Glomerular endothelial cell (primary cell): ENCODE measurements around the genes RBM24, NHLRC1, E2F3 and NRSN1.

- RAMPAGE, long total RNA, result no peak
Measured at GRCh38 chr6:16986134-16986490, 115.7 kb upstream of the STMND1 start.

GRCh38 chr6:17281226-17281793 lies at the start of gene RBM24:
Gene RBM24 (plus strand): TSS chr6:17281361.
- RAMPAGE, long total RNA, result no peak

DNA sequence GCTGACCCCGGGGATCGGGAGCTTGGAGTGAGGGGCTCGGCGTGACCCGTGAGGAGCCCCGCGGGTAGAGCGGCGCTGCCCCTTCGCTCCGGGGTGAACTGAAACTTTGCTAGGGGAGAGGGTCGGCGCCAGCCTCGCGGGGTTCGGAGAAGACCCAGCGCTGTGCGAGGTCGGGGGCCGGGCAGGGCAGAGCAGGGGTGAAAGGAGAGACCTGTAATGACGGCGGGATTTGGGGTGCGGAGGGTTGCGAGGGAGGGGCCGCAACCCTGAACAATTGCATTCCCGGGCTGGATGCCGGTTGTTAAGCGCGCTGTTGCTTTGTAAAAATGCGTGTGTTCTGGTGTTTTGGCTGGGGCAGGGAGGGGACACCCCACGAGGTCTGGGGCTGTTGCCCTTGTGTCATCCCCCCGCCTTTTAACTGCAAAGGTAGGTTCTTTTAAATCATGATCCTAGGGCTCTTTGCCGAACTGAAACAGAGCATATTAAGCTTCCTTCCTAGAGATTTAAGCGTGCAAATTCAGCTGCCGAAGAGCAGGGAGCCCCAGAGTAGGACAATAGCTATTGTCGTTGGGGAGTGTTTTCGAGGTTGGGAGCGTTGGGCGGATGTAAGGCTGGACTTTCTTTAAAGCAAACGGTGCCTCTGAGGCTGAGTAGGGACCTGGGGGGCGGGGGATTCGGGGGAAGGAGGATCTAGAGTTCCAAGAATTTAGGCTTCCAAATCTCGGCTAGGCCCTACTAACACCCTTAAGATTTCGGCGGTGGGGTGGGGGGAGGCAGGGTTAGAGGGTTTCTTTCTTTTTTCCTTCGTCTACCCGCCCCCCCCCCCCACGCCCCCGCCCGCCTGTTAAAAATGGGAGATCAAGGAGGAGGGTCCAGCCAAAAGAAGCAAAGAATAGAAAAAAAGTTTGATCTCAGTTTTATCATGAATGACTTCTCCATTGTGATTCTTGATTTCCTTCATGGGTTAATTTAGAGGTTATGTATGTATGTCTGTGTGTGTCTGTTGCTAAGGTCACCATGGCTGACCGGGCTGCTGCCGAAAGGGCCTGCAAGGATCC lies 962 bp downstream of the RBM24 start:
- RAMPAGE, long total RNA, result no peak

DNA sequence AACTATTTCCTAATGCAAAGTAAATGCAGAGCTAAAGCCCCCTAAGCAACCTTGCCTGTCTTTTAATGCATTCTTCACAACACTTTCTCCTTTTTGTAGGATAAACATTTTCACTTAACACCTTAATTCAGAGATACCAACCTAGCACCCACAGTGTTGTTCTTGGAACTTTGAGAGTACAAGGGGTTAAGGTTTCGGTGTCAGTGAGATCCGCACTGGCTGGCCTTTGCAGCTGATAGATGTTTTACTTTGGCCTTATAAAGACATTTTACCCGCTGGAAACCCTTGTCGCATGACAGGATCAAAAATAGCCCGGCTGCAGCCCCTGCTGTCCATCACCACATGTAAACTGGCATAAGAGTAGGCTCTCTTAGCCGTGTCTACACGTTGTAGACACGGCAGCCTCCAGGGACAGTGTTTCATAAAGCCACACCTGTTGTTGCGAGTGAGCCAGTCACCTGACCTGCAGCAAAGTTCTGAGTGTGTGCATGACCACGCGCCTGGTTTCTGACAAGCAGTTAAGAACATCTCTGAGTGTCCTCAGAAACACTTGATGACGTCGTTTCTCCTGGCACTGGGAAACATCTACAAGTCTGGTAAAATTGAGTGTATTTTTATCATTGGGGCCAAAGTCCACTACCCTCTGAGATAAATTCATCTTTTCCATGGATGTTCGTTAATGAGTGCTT lies 8.5 kb downstream of the RBM24 start:
- RAMPAGE, long total RNA, result no peak

DNA sequence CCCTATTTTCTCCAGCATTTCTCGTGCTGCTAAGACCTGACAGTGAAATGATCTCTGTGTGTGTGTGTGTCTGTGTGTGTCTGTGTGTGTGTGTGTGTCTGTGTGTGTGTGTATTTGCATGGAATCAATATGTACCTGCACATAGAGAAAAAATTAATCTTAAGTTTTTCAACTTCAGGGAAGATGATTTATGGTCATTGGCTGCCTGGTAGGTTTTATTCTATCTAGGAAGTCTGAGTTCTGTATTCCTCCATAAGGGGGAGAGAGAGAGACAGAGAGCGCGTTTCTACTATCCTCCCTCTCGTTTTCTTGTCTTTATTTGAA lies 75.9 kb downstream of the CAP2 start:
- RAMPAGE, long total RNA, result no peak

GRCh38 chr6:17811004-17811560 lies 104.4 kb upstream of the NUP153 start:
- RAMPAGE, long total RNA, result no peak

DNA sequence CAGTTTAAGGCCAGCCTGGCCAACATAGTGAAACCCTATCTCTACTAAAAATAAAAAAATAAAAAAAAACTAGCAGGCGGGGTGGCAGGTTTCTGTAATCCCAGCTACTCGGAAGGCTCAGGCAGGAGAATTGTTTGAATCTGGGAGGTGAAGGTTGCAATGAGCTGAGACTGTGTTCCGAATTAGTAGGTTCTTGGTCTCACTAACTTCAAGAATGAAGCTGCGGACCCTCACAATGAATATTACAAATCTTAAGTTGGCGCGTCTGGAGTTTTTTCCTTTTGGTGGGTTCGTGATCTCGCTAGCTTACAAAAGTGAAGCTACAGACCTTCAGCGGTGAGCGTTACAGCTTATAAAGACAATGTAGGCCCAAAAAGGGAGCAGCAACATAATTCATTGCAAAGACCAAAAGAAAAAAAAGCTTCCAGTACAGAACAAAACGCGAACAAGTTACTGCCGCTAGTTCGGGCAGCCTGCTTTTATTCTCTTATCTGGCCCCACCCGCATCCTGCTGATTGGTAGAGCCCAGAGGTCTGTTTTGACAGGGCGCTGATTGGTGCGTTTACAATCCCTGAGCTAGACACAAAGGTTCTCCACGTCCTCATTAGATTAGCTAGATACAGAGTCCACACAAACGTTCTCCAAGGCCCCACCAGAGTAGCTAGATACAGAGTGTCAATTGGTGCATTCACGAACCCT lies 12.2 kb downstream of the KIF13A start:
- RAMPAGE, long total RNA, result no peak

GRCh38 chr6:18122157-18122956 lies at the start of gene NHLRC1:
Gene NHLRC1 (minus strand): TSS chr6:18122677.
- RAMPAGE, long total RNA, result no peak

- RAMPAGE, long total RNA, result no peak
Measured at GRCh38 chr6:18209730-18210359, 54.5 kb downstream of the DEK start.

DNA sequence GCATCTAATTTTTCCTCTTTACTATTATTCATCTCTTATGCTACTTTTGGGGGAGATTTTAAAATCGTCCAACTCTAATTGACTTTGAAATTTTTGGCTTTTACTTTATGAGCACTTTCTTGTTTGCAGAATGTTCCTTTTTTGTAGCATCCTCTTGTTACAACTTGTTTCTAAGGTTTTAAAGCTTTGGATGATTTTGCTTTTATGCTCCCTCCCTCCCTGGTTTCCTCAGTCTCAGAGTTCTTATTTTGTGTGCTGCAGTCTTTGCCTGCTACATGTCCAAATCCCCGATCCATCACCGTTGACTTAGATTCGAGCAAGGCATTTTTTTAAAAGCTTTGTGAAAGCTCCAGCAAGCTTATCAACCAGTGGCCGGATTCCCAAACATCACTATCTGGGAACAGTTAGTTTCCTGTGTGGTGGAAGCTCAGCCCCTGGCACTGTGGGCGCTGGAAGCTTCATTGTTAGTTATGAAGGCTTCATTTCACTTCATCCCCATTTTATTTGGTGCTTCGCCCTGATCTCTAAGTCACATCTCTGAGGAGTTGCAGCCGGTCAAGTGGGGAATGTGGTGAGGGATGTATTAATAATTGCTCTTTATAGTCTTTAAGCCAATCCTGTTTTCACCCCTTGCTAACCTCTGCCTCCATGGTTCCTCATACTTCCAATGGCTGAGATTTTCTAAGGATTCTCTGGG lies 44.8 kb downstream of the DEK start:
- RAMPAGE, long total RNA, result no peak

DNA sequence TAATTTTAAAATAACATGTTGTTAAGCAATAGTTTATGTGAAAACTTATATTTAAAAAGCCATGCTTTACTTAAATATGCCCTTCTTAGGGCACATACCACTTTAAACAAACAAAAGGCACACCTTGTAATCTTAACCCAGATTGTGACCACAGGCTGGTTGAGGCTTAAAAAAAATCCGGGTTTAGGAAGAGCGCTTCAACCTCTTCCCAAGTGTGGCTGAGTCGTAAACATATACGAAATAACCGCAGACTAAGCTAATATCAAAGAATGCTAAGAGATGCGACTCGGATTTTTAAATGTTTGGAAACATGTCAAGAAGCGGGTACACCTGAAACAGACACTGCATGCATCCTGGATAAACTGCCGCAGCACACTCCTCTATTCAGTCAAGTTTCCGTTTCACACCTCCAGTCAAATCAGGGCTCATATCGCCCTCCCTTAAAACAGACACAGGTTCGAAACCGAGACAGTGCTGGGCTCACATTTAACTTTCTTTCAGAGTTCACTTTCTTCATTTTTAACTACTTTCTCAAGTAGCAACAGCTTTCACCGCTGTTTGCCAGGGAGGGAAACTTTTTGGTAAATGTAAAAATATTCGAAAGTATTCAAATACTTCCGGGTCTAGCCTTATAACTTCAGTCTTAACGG lies 1.4 kb downstream of the DEK start:
- RAMPAGE, long total RNA, result no peak

- RAMPAGE, long total RNA, result no peak
Measured at GRCh38 chr6:18418838-18419840, 32.0 kb downstream of the RNF144B start.

- RAMPAGE, long total RNA, result no peak
Measured at GRCh38 chr6:20126705-20127300, 85.5 kb downstream of the MBOAT1 start.

GRCh38 chr6:20401643-20402691 lies at the start of gene E2F3:
Gene E2F3 (plus strand): TSS chr6:20401879.
- RAMPAGE, long total RNA, result start-site peak on the plus strand at chr6:20401846-20401944, 27 and 26 reads in 2 replicates; start-site peak on the plus strand at chr6:20402491-20402557, 26 and 23 reads in 2 replicates

DNA sequence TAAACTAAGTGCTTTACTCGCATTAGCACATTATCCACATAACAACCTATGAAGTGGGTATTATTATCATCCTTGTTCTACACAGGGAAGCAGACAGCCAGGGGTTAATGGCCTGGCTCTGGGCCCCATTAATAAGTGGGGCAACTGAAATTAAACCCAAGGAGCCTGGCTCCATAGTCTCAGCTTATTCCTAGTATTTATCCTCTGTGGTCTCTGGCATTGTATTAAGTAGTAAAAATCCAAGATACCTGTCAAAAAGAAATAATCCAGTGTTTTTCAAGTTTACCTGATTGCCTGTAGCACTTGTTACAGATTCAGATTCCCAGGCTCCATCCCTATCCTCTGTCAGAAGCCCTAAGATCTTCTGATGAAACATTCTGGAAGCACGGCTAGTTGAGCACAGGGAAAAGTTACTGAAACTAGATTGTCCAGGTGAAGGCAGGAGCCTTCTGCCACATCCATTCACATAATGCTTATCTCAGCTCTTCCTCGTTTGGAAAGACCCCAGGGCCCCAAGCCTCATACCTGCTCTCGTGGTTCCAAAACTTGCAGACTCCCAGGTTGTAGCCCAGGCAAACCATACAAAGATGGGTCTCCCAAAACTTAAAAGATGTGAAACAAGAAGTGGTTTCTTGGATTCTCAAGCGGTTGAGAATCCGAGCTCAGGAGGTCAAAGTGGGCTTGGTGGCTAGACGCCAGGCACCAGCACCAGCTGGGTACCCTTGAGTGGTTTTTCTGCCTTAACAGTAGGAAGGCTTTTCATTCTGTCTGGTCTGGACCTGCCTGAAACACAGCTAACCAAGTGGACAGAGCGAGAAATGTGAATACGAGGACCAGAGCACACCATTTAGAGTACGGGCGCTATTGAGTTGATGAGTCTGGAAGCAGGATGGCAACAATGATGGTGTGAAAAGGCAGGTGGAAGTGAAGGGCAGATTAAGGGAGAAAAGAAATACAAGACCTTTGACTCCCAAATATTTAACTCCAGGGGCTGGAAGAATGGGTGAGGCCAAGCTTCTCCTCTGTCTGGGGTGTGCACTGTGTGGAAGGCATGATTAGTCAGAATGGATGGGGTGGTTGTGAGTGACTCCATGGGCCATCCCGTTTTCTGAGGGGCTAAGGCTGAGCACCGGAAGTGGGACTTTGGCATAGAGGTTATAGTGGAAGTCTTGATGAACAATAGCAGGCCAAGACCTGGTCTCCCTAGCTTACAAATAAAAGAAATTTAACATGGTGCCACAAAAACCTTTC lies 11.7 kb downstream of the E2F3 start:
- RAMPAGE, long total RNA, result no peak

DNA sequence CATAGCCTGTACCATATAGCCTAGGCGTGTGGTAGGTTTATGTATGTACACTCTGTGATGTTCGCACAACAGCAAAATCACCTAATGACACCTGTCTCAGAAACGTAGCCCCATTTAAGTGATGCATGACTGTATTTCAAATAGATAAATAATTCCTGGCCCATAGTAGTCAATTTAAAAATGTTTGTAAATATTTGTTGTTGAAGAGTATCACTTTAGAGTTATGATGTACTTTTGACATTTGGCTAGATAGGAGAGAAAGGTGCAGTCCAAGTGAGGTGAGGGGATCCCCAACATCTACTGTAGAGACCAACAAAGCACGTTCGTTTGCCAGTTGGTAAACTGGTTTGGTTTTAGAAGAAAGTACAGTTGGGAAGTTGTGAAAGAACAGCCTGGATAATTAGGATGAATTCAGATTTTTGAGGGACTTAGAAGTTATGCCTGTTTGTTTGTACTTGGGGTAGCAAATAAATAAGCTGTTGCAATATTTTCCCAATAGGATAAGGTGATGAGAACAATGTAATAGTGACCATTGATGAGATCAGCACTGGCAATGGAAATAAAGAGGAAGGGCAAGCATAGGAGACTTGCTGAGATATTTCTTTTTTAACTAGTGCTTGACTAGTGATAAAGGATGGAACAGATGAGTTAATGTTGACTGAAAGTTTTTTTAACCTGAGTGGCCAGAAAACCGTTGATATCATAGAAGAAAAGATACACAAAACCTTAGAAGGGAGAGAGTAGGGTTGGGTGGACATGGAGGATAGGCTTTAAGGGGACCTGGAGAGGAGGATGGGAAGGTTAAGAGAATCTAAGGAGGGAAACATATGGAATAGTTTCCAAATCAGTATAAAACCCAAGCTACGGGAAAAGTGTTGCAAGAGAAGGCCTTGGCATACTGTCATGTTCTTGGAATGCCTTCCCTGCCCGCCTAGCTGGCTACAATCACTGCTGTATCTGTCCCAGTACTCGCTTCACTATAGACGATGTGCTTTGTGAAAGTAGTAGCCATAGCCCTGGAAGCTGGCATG lies 498.8 kb downstream of the CDKAL1 start:
- RAMPAGE, long total RNA, result no peak

GRCh38 chr6:21109931-21110130 lies 483.7 kb upstream of the SOX4 start:
- RAMPAGE, long total RNA, result no peak

DNA sequence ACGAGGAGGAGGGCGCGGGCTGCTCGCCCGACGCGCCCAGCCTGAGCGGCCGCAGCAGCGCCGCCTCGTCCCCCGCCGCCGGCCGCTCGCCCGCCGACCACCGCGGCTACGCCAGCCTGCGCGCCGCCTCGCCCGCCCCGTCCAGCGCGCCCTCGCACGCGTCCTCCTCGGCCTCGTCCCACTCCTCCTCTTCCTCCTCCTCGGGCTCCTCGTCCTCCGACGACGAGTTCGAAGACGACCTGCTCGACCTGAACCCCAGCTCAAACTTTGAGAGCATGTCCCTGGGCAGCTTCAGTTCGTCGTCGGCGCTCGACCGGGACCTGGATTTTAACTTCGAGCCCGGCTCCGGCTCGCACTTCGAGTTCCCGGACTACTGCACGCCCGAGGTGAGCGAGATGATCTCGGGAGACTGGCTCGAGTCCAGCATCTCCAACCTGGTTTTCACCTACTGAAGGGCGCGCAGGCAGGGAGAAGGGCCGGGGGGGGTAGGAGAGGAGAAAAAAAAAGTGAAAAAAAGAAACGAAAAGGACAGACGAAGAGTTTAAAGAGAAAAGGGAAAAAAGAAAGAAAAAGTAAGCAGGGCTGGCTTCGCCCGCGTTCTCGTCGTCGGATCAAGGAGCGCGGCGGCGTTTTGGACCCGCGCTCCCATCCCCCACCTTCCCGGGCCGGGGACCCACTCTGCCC lies 2.1 kb downstream of the SOX4 start:
- RAMPAGE, long total RNA, result no peak

DNA sequence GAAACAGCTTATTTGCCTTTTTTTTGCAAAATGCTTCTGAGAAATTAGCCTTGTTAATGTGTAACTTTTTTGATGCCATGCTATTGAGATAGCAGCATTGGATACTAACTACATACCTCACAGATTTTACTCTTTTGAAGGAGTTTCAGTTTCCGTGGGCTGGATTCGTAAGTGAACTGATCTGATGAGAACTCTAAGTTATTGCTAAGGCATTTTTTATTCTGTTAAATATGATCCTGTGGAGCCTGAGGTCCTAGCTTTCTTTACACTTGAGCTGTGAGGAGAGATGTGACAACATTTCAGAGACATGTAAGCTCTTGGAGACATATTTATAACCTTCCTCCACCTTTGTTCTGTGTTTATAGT lies 345.5 kb downstream of the PRL start:
- RAMPAGE, long total RNA, result no peak

DNA sequence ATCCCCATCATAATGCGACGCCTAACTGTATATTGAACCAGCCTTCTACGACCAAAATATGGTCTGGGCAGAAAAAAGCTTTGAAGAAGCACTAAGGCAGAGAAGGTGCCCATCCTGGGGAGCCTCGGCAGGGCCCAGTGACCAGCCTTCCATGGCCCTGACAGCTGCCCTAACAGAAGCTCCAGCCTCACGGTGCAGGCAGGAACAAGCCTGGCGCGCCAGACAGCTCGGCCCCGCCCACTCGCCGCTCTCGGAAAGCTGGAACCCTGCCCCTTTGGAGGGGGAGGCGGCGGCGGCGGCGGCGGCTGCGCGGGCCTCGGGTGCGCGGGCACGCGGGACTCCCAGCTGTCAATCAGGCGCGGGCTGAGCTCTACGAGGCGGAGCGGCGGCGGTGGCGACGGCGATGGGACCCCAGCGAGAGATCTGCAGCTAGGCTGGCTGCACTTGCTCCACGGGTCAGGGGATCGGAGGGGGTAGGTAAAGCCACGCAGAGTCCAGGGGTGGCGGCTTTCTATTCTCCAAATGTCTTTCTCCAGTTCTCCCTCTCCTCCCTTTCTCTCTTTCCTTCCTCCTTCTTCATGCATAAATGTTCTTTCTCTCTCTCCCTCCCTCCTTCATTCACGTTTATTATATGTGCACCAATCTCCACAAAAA lies at the start of gene NRSN1:
Gene NRSN1, plus strand, starts transcription at position 348 of the 654 bp plus-strand sequence.
- RAMPAGE, long total RNA, result no peak